ENCODE data around the genes MAFB and IFT52.

DNA sequence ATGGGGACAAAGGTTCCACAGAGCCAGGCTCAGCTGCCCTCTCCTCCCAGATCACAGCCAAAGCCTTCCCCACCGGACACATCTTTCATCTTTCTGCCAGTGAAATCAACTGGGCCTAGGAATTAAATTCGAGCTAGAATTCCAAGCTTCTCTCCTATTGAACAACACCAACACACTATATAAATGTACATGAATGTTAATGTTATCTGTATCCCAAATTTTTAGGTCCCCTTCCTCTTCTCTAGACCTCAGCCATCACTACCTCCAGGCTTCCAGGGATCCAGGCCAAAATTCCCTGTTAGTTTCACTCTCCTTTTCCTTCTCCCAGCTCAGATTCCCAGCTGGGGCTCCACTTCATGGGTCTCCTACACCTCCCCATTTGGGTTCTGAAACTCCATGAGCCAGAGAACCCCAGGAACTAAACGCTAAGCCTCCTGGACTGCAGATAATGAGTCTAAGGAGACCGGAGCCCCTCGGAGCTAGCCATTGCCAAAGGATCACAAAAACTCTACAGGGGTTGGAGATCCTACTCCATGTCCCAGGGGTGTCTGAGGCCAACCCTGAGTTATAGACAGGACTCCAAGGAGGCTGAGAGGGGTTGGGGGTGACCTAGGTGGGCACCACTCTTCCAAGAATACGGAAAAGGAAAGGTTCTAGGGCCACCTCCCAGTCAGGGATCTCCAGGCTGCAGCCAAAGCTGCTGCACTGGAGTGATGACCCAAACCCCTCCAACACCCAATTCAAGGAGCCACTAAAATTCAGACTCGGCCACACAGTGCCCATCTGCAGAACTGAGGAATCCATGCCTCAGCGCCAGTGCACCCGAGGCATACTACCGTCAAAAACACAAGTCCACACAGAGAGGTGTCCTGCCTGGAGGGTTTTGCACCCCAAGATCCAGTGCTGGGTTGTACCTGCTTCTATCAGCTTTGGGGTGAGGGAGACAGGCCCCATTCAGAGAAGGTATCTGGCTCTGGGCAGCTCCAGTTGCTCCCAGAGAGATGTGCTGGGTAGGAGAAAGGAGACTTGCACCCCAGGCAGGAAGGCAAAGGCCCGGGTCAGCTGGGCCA lies 4.3 kb downstream of the MAFB start:
- PRO-cap = no peak

DNA sequence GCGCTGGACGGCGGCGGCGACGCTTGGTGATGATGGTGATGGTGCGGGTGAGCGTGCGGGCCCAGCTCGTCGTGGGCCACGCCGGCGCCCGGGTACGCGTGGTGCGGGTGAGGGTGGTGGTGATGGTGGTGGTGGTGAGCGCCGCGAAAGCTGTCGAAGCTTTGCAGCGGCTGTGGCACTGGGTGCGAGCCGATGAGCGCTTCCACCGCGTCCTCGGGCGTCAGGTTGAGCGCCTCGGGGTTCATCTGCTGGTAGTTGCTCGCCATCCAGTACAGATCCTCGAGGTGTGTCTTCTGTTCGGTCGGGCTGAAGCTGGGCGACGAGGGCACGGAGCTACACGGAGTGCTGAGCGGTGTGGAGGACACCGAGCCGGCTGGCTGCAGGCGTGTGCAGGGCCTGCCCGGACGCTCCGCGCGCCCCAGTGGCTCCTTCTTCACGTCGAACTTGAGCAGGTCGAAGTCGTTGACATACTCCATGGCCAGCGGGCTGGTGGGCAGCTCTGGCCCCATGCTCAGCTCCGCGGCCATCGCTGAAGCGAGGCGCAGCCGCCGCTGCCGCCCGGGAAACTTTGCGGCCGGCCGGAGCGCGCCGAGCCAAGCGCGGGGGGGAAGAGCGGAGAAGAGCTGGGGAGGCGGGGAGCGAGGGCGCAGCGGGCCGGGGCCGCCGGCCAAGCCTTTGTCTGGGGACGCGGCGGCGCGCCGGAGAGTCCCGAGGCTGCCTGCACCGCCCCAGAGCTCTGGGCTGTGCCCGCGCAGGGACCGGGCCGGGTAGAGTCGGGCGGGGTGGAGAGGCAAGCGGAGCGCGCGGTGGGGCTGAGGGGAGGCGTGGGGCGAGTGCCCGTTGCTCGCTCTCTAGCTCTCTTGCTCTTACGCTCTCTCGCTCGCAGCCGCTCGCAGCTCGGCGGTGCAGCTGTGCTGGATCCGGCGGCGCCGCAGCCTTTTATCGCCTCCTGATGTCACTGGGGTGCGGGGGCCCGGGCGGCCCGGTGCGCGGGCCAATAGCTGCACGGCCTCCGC lies at the start of gene MAFB:
Gene MAFB (minus strand): TSS at position 913 of the 1,016 bp plus-strand sequence.
- PRO-cap = bidirectional peak, plus-strand start outside the sequence, minus-strand start at position 913 of the sequence

- PRO-cap = no peak
These were observed 15.7 kb downstream of the TOP1 start for GRCh38 chr20:41044261-41044731.

DNA sequence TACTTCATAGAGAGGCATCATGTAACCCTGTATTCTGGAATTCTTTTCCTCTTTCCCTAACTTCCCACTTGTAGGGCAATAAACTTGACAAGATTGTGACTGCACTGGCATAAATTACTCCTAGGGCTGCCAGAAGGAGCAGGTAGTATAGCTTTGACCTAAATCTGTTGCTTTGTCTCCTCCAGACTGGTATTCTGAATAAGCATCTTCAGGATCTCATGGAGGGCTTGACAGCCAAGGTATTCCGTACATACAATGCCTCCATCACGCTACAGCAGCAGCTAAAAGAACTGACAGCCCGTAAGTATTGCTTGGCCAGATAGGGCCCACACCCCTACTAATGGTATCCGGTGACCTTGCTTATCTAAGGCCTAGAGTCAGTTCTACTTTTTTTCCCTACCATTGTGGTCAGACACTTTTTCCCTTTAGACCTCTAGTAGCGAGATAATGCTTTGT lies 21.2 kb upstream of the PLCG1 start:
- PRO-cap = no peak

GRCh38 chr20:41166257-41166955 lies 29.1 kb downstream of the PLCG1 start:
- PRO-cap = no peak

DNA sequence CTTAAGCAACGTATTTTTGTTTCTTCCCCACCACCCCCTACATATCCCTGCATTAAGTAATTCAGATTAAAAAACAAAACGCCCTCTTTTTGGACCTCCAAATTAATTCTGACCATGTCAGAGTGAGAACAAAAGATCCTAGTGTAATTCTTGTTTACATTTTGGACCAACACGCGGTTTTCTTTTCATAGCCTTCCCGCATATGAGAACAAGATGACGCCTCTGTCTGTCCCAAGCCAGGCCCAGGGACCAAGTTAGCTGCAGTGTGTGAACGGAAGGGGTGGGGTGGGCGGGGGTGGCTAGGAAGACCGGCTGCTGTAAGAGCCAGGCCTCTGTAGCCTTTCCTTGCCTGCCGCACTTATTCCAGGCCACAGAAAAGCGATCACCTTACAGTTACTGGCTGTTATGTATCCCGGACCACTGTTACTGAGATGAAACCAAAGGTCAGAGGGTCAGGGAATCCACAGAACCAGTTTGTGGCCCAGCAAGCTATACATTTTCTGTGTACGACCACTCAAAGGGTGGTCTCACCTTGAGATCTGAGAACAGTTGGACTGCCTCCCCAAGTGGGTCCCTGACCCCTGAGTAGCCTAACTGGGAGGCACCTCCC lies 68.0 kb downstream of the PLCG1 start:
- PRO-cap = no peak

- PRO-cap = no peak
These were observed 8.3 kb downstream of the ZHX3 start for GRCh38 chr20:41309098-41309694.

GRCh38 chr20:41358526-41359273 lies 7.9 kb downstream of the EMILIN3 start:
- PRO-cap = no peak

- PRO-cap = no peak
These were observed 61.7 kb upstream of the EMILIN3 start for GRCh38 chr20:41428176-41428791.

DNA sequence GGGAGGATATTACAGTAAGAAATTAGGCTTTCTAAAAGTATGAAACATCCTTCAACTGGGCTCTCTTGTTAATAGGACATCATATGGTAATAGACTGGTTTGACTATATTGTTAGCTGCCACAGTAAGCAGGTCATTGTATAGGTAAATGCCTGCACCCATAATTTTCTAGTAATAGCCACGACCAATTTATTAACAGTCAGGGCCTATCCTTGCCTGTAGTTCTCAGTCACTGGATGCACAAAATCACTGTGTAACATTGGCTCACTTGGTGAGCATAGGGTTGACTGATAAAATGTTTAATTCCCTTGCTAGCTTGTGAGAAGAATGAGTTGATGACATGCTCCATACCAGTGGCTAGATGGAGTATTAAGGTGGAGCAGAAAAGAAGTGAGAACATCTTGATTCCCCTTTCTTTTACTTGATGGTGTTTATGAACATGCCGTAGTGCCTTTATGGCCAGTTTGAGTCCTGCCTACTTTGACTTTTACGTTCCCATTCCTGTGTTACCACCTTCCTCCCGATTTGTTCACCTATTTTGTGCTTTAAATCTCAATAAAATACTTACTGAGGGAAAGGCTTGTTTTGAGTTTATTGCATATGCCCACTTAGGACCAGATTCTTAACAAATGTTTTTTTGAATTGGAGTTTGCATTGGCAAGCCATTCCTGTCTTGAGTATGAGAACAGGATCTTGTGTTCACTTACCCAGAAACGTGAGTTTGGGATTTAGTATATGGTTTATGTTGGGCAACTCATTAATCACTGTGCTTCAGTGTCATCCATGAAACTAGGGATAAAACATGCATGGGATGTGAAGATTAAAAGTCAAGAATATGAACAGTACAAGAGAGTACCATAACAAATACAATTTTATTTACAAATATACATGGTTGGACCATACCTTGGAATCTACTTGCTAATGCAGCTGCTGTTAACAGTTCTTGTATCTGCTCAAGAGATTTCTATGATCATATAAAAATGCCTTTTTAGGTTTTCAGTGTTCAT lies 5.6 kb downstream of the SRSF6 start:
- PRO-cap = no peak

- PRO-cap = no peak
These were observed 6.5 kb downstream of the SRSF6 start for GRCh38 chr20:43464036-43464724.

GRCh38 chr20:43559373-43559955 lies 637 bp downstream of the SGK2 start:
- PRO-cap = no peak

GRCh38 chr20:43590376-43591478 lies at the start of gene IFT52:
Gene IFT52, plus strand, starts transcription at chr20:43590937.
- PRO-cap = unidirectional peak, minus-strand start at chr20:43590580; bidirectional peak, plus-strand start at chr20:43590996, minus-strand start at chr20:43590614

DNA sequence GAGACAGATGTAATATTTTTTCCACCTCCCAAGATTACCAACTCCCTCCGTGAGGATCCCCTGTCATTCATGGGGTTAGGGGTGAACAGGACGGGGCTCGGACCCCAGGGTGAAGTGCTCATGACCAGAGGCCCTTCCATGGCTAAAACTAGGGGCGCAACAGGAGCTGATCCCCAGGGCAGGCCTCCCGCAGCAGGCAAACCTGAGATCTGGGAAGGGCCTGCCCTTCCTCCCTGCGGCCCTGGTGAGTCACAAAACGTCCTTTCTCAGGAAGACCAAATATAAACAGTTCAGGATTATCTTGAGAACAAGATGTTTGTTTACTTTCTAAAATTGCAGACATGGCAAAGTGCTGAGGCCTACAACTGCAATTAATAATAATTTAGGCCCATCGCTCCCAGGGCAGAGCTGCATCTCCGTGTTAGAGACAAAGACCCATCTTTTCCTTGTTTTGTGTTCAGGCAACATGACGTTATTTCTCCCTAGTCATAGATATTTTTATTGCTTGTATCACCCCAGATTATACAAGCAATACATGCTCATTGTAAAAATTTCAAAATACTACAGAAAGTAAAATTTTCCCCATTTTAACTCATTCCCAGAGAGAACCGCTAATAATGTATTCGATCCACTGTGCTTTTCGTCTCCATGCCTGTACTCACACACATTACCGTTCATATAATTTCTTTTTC lies 64.7 kb upstream of the TOX2 start:
- PRO-cap = no peak

DNA sequence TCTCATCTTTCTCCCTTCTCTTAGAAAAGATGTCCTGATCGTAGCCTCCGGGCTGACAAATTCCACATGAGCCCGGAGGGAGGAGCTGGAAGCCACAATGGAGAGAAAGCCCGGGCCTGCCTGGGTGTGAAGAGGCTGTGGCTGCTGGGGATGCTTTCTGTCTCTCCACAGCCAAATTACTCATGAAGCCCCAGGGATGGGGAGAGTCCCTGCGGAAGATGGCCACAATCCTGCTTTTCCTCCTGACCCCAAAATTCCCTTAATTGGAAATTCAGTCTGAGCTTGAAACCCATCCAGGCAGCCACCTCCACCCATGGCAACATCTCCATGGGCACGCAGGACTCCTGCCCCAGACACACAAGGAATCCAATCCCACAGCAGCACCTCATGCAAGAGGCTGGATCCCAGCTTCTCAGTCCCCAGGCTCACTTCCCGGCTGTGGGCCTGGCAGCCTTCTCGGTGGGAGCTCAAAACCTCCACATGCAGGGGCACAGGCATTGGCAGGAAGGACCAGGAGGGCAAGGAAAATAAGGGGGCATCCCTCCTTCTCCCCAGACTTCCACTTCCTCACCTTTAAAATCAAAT lies 32.4 kb downstream of the JPH2 start:
- PRO-cap = no peak

- PRO-cap = no peak
These were observed 15.5 kb downstream of the JPH2 start for GRCh38 chr20:44171202-44172143.

DNA sequence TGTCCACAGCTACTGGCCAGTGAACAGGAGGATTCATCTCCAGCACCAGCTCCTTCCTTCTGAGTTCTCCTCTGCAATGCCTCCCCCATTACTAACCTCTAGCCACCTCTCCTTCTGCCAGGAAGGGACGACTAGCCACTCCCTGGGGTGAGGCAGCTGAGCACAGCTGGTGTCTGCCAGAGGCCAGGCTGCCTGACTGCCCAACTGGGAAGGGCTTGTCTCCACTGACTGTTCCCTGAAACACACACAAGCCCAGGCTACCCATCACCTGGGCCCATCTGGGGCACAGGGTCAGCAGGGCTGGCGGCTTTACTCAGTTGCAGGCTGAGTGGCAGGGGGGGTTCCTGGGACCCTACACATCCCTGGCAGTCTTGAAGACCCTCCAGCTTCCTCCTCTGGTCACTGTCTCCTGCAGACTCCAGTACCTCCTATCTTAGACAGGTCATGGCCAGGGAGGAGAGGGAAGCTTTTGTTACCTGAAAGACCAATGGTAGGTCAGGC lies 12.3 kb upstream of the R3HDML start:
- PRO-cap = no peak

GRCh38 chr20:44401451-44402031 lies 46.0 kb downstream of the HNF4A start:
- PRO-cap = no peak

- PRO-cap = no peak
These were observed 54.7 kb downstream of the HNF4A start for GRCh38 chr20:44410127-44410672.

DNA sequence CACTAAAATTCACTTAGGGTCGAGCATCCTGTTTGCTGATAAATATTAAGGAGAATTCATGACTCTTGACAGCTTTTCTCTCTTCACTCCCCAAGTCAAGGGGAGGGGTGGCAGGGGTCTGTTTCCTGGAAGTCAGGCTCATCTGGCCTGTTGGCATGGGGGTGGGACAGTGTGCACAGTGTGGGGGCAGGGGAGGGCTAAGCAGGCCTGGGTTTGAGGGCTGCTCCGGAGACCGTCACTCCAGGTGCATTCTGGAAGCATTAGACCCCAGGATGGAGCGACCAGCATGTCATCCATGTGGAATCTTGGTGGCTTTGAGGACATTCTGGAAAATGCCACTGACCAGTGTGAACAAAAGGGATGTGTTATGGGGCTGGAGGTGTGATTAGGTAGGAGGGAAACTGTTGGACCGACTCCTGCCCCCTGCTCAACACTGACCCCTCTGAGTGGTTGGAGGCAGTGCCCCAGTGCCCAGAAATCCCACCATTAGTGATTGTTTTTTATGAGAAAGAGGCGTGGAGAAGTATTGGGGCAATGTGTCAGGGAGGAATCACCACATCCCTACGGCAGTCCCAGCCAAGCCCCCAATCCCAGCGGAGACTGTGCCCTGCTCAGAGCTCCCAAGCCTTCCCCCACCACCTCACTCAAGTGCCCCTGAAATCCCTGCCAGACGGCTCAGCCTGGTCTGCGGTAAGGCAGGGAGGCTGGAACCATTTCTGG lies 44.2 kb upstream of the TTPAL start:
- PRO-cap = no peak

Measured in paraaortic lymph node (tissue), 1 donor.